Skeletal muscle satellite cell (primary cell): ENCODE results near the gene PAIP2B.

DNA sequence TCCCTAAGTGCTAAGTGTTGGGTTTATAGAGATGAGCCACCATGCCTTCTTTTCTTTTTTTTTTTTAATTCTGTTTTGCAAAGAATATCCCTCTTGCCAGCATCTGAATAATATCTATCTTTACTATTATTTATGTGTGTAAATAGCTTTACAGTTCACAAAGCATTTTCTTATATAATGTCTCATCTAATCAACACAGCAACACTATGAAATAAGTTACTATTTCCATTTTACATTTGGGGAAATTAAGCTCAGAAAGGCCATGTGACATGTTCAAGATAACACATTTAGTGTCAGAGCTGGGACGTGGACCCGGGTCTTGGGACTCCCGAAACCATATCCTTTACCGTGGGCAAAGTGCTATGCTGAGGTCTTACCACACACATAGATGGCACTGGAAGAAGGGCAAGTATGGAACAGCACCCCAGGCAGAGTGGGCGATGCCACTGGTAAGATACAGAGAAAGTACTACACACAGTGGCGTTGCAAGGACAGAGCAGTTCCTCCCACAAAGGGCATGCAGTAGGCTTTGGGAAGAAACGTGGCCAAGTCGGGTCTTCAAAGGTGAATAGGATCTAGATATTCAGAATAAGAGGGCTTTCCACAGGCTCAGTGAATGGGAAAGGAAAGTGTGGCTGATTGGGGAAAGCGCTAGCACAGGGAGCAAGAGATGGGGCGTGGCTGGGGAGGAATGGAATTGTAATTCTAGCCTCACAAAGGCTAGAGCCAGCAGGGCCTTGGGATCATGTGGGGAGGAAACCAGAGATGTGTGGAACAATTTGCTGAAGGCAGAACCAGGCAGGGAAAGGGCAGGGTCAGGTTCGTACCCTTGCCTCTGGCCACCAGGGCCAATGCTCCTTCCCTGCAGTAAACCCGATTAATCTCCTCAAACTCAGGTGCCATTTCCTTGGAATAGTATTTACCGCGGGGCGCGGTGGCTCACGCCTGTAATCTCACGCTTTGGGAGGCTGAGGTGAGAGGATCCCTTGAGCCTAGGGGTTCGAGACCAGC, 35.8 kb downstream of the PCBP1 start:
- CAGE, long polyA plus RNA = no peak

GRCh38 chr2:70367683-70368316, 65.9 kb upstream of the FAM136A start:
- CAGE, long polyA plus RNA = no peak

DNA sequence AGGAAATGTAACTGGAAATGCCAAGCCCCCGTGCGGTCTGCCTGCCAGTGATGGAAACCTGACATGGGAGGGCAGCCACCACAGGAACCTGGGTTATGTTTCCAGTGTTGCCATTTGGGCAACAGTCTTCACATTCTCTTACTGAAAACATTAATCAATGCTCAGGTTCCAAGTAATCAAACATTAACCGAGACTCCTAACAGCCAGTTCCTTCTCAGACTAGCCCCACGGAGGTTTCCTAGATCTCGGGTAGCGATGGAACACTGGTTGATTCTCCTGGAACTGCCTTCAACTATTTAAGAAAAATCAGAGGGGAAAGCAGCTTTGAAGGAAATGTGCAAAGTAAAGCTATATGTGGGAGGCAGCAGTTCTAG, 2.4 kb downstream of the TGFA start:
- CAGE, long polyA plus RNA = no peak

GRCh38 chr2:70673177-70673459, 94.9 kb downstream of the ADD2 start:
- CAGE, long polyA plus RNA = no peak

DNA sequence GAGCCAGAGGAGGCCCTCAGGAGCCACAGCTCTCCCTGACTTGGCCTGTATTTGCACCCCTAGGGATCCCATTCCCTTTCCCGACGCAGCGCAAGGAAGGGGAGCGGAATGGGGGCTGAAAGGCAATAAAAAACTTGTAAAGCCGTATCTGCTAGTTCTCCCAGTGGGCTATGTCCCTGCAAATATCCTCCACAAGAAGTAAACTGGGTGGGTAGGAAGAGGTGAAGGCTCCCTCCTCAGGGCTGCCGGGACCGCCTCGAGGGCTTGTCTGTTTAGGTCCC, 723 bp upstream of the NAGK start:
- CAGE, long polyA plus RNA = no peak

GRCh38 chr2:71130964-71131245, 471 bp downstream of the MPHOSPH10 start:
- CAGE, long polyA plus RNA = no peak

GRCh38 chr2:71225416-71225650, 1.6 kb downstream of the PAIP2B start:
- CAGE, long polyA plus RNA = no peak

GRCh38 chr2:71226765-71227824, at the start of gene PAIP2B:
TSS of gene PAIP2B (minus strand) at chr2:71227103.
- CAGE, long polyA plus RNA = start-site peak on the minus strand at chr2:71227074-71227110, 27 and 15 reads in 2 replicates

DNA sequence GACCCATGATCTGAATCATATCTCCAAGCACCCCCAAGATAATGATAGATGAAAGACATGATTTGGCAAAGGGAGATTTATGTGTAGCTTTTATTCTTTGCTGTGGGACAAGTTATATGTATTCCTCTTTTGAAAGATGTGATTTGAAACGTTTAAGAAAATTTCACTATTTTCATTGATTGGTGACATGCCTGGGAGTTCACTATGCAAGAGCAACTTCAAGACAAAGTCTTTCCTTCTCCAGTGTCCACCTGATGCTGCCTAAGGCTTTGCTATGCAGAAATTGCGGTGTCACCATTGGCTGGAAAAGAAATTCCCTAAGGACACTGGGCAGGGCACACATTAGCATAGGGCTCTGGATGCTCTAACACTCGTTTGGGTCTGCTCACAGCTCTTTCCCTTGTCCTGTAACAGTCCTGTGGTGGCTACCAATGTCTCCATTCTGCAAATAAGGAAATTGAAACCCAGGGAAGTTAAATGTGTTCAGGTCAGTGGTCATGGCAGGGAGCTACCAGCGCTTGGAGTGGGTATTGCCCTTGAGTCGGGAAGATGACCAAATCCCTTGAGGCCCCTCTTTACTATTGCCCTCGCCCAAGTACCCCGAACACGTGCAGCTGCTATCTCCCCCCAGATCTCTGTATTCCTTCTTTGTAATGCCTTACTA, 1.6 kb downstream of the DYSF start:
- CAGE, long polyA plus RNA = no peak

DNA sequence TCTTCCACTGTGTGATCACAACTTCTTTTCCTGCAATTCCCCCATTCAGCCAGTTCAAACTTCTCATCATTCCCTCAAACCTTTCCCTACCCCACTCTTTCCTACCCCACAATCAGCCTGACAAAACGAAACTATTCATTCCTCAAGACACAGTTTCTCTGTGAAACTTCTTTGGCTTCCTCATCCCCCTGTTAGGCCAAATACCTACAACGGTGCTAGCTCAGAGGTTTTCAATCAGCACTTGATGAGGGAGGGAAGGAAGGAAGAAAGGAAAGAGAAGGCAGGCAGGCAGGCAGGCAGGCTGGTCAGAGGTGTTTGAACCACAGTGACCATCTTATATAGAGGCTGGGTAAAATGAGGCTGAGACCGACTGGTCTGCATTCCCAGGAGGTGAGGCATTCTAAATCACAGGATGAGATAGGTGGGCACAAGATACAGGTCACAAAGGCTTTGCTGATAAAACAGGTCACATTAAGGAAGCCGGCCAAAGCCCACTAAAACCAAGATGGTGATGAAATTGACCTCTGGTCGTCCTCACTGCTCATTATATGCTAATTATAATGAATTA, 59.4 kb downstream of the CYP26B1 start:
- CAGE, long polyA plus RNA = no peak

GRCh38 chr2:72150275-72150842, 2.7 kb upstream of the CYP26B1 start:
- CAGE, long polyA plus RNA = no peak

- CAGE, long polyA plus RNA = no peak
Observed at GRCh38 chr2:72303766-72304554, 156.3 kb upstream of the CYP26B1 start.

- CAGE, long polyA plus RNA = no peak
Observed at GRCh38 chr2:72953852-72954279, 36.5 kb downstream of the EMX1 start.

GRCh38 chr2:73053303-73054046, 18.0 kb downstream of the SFXN5 start:
- CAGE, long polyA plus RNA = no peak

- CAGE, long polyA plus RNA = no peak
Observed at GRCh38 chr2:73068994-73069526, 2.5 kb downstream of the SFXN5 start.

- CAGE, long polyA plus RNA = no peak
Observed at GRCh38 chr2:73072071-73072629, 638 bp upstream of the SFXN5 start.

GRCh38 chr2:73089240-73090255, 18.0 kb upstream of the SFXN5 start:
- CAGE, long polyA plus RNA = no peak

GRCh38 chr2:73248598-73249501, 14.7 kb downstream of the CCT7 start:
- CAGE, long polyA plus RNA = no peak

- CAGE, long polyA plus RNA = no peak
Observed at GRCh38 chr2:73894740-73895824, 2.3 kb downstream of the ACTG2 start.

DNA sequence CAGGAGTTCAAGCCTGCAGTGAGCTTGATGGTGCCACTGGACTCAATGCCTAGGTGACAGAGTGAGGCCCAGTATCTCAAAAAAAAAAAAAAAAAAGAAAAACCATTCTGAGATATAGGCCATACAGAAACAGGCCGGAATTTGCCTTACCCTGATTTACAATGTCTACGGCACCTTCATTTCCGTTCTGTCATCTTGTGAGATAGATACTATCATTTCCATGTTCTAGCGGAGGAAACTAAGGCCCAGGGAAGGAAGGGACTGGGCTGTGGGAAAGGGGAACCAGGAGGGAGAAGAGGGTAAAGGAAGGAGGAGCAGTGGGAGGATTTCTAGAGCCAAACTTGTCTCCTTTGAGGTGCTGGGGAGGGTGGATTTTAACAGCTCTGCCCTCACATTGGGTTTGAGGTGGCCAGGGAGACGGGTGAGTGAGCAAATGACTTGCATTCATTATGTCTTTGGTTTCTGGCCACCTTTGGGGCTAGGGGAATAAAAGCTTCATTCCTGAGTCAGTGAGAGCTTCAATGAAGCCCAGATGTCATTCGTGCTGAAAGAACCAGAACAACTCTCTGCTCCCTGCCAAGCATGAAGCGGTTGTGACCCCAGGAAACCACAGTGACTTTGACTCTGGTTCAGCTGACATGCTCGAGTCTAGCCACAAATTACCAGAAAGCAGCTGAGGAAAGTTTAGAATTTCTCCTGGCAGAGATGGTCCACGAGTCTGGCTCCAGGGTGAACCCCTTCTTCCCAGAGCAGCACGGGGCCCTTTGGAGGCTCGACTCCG, 3.7 kb downstream of the ACTG2 start:
- CAGE, long polyA plus RNA = no peak